Frontal cortex (tissue), 2 donors: ENCODE data around the gene FOS.

- RAMPAGE, long total RNA, result no peak
Measured at GRCh38 chr14:75238964-75239658, 39.5 kb upstream of the FOS start.

DNA sequence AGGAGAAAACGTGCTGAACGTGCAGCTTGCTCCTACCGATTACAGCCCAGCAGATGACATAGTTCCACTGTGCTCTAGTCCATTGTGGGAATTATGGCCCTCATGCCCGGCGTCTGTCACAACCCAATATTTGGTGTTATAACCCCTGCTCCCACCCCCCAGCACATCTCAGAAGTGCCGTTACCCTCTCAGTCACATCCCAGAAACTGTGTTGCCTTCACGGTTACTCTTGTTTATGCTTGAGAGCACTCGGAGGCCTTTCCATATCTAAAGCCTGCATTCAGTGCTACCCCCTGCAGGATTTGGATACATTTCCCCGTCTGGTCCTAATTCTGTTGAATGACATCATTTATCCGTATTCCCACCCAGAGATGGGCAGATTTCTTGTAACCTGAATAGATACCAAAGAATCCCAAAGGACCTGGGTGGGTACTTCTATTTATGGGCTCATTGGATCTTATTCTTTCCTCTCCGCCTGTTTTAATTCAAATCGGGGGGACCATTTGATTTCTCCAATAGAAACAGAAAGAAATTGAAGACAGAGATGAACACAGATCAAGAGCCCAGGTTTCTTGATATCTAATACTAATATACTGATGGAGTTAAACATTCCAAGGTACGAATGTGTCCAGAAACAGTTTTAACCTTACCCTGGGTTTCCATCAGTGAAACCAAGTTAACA, 19.1 kb upstream of the FOS start:
- RAMPAGE, long total RNA, result no peak

GRCh38 chr14:75274738-75275361, 3.8 kb upstream of the FOS start:
- RAMPAGE, long total RNA, result no peak

- RAMPAGE, long total RNA, result no peak
Measured at GRCh38 chr14:75277988-75279234, at the start of gene FOS. TSS of gene FOS (plus strand) at chr14:75278828.

- RAMPAGE, long total RNA, result no peak
Measured at GRCh38 chr14:75292350-75292687, 13.7 kb downstream of the FOS start.

DNA sequence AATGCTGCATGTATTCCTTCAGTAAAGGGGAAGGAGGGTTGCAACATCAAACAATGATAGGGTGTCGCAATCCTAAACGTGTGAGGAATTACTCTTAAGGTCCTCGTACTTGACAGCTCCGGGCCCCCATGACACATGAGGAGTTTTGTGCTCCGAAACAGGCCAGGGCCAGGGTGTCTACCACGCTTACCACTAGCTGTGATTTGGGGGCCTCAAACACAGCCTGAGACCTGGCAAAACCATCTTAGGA, 20.4 kb downstream of the FOS start:
- RAMPAGE, long total RNA, result no peak

GRCh38 chr14:75334146-75334913, 55.7 kb downstream of the FOS start:
- RAMPAGE, long total RNA, result no peak

DNA sequence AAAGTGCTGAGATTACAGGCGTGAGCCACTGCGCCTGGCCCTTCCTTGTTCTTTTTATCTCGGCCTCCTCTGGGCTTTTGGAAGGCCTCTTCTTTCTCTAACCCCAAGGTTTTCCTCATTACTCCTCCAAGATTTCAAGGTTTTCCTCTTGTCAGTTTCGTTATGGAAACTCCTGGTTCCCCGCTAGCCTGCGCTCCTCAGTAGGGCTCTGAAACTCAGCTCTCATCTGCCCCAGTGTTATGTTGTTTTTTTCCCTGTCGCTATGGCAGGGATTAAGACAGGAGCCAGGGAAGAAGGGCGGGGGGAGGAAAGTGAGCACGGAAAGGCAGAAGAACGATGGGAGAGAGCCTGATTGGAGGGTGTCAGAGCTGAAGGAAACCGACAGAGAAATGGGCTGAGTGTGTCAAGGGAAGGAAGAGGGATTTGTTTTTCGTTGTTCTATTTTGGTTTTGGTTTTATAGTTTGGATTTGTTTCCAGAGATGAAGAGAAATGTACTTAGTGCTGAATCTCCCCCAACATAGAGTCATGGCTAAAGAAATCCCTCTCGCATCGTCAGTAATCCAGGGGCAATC, 26.4 kb upstream of the JDP2 start:
- RAMPAGE, long total RNA, result no peak

- RAMPAGE, long total RNA, result no peak
Measured at GRCh38 chr14:75427365-75427563, 558 bp upstream of the JDP2 start.

GRCh38 chr14:75429939-75430681, 2.3 kb downstream of the JDP2 start:
- RAMPAGE, long total RNA, result no peak

GRCh38 chr14:75470263-75470876, 42.5 kb downstream of the JDP2 start:
- RAMPAGE, long total RNA, result no peak

- RAMPAGE, long total RNA, result no peak
Measured at GRCh38 chr14:75541961-75542300, 19.7 kb downstream of the BATF start.

DNA sequence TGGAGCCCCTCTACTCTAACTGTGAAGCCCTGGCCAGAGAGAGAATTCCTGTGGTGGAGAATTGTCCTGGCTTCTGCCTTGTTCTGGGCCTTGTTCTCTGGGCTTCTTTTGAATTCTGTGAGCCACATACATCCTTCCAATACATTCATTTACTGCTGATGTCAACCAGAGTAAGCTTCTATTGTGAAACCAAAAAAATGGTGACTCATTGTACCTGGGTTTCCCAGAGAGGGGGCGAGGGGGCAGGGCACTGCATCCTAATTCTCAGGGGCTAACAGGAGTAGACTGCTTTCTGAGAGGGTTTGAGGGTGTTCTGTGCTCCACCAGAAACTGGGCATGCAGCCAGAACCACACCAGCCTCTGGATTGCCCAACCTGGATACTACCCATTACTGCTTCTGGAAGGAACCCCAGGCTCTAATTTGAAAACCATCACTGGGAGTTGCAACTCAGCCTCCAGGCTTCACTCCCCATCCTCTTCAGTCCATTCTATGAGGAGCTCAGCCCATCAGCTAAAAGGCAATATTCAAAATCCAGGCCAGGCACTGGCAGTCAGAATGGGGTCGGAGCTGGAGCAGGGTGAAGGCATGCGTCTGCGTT, 18.6 kb upstream of the FLVCR2 start:
- RAMPAGE, long total RNA, result no peak

GRCh38 chr14:75627296-75627997, 33.2 kb downstream of the ERG28 start:
- RAMPAGE, long total RNA, result no peak

DNA sequence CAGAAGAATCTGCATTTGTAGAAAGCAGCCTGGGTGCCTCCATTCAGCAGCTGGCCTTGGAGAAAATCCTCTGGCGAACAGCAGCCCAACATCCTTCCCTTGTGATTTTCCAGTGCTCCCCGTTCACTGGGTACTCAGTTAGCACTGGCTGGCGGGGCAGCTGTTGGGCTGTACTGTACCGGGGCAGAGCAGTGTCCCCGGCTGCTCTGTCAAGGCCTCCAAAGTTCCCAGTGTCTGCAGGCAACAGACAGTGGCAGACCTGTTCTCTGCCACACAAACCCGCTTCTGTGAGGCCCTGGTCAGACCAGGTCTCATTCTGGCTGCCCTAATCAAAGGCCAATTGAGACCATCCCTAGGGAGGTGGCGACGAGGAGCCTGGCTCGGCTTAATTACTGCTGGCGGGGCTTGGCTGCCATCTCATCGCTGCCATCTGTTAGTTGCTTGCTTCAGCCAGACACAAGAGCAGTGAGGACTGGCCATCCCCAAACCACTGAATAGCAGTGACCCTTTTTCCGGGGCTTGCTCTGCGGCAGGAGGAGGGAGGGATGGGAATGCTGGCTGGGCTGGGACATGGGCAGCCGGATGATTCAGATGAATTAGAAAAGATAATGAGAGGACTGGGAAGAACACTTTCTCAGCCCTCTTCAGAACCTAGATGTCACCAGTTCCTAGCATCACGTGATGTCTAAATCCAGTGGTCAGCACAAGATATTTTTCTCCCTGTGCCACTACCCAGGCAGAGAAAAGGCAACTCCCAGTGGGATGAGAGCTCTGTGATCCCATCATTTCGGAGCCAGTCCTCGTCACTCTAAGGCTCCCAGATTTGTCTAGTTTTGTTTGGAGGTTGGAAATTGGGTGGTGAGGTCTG, 24.5 kb downstream of the ERG28 start:
- RAMPAGE, long total RNA, result no peak

- RAMPAGE, long total RNA, result no peak
Measured at GRCh38 chr14:75646750-75647234, 13.9 kb downstream of the ERG28 start.

GRCh38 chr14:75647452-75647937, 13.2 kb downstream of the ERG28 start:
- RAMPAGE, long total RNA, result no peak

GRCh38 chr14:75711526-75712573, 50.8 kb downstream of the TTLL5 start:
- RAMPAGE, long total RNA, result no peak

DNA sequence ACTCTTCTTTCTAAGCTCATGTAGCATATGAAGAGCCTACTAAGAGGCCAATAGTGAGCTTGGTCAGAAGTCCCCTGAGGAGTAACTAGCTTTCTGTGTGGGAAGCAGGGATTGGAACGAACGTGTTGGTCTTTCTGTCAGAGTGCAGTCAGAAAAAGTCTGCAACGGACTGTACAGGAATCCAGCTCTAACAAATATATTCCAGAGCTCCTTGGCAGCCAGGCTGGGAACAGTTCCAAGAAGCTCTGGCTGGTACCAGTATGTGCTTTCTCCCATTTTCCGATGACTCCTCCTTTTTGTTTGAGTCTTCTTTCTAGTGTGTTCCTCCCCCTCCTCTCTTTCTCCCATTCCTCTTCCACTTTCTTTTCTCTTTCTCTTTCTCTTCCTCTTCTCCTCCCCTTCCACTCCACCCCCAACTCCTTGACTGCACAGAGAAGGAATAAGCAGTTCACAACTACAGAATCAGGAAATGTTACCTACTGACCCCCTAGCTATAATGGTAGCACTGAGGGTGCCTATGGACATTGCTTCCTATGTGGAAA, 59.8 kb downstream of the TTLL5 start:
- RAMPAGE, long total RNA, result no peak

DNA sequence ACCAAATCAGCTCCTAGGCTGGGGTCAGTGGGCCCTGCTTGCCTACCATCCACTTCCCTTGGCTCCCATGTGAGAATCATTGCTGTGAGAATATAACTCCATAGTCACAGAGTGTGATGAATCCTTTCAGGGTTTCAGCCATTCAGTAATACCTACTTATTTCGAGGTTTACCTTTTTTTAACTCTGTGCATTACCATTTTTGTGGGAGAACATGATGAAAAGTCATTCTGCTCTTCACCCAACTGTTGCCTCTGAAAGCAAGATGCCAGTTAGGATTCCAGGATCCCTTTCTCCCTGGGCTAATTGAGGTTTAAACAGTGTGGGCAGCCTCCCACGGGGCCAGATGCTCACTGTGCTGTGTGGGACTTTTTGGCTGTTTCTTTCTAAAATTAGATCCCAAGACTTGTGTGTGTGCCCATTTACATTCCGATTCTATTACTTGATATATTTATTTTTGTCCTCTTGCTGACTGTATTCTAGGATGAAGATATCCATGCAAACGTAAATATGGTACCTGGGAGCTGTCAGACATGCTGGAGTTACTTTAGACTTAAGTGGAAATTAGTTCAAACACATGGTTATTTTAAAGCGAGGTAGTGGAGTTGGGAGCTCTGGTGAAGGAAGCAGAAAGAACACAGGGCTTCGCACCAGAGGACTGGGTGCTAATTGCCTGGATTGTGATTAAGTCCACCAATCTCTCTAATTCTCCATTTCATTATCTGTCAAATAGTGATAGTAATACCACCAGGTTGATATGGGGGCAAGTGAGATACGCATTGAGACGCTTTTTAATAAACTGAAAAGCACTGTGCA, 6.2 kb downstream of the IFT43 start:
- RAMPAGE, long total RNA, result no peak